PC-3 (cell line): ENCODE results near the gene NADK.

DNA sequence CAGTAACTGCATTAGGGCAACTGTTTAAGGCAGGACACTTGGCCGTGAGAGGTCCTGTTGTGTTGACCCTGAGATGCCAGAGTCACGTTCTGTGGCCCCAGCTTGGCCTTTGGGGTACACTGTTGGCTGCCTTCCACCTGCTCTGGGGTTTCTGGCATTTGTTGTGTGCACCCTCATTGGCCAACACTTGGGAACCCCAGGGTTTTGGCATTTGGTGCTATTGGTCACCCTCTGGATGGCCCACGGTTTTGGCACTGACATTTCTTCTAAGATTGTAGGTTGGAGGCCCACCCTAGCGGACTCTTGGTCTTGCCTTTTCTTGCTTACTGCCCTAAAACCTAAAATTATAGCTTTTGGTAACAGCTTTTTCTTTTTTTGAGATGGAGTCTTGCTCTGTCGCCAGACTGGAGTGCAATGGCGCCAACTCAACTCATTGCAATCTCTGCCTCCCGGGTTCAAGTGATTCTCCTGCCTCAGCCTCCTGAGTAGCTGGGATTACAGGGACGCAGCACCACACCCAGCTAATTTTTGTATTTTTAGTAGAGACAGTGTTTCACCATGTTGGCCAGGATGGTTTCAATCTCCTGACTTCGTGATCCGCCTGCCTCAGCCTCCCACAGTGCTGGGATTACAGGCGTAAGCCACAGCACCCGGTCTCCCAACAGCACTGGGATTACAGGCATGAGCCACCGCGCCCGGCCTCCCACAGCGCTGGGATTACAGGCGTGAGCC lies 9.9 kb upstream of the AURKAIP1 start:
- RAMPAGE, long total RNA, result no peak

GRCh38 chr1:1397759-1399037 lies 937 bp downstream of the CCNL2 start:
- RAMPAGE, long total RNA, result no peak

DNA sequence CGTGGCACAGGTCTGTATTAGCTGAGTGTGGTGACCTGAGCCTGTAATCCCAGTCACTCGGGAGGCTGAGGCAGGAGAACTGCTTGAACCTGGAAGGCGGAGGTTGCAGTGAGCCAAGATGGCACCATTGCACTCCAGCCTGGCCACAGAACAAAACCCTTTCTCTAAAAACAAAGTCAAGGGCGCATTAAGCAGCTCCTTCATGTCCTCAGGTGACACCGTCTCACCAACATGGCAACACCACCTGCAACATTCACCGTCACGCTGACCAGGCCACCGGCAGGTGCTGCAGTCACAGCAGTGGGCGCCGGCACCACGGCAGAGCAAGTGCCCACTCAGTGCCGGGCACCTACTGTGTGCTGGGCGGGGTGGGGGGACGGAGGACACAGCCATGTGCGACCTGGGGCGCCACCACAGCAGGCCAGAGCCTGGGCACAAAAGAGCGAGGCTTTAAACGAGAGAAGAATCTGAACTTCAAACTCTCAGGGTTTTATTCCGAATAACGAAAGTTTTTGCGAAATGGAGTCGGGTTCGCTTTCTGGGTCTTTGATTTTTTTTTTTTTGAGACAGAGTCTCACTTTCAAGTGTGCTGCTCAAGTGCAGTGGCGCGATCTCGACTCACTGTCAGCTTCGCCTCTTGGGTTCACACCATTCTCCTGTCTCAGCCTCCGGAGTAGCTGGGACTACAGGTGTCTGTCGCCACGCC lies 12.2 kb downstream of the ATAD3B start:
- RAMPAGE, long total RNA, result no peak

DNA sequence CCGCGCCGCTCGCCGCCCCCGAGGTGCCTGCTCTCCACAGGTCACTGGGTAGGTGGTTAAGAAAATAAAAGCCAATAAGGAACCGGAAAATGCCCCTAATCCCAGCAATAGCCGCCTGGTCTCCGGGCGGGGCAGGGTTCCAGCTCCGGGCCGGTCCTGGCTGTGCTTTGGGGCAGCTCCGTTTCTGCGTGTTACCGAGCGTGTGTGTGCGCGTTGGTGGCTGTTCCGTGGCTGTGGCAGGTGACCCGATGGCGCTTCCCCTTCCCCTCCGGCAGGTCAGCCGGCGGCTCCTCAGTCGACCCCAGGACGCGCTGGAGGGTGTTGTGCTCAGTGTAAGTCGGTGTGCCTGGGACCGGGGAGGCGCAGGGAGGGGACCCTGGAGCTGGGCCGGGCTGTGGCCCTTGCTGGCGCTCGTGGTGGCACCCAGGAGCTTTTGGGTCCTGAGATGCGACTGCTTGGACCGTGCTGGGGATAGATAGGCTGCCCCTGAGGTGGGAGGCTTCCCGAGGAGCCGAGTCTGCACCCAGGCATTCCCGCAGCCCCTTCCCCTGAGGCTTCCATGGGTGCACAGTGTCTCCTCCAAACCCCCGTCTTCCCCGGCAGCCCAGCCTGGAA lies 11.4 kb downstream of the ATAD3A start:
- RAMPAGE, long total RNA, result no peak

- RAMPAGE, long total RNA, result no peak
These were observed 7.0 kb downstream of the TMEM240 start for GRCh38 chr1:1533225-1533931.

- RAMPAGE, long total RNA, result no peak
These were observed 4.4 kb upstream of the TMEM240 start for GRCh38 chr1:1544806-1545167.

DNA sequence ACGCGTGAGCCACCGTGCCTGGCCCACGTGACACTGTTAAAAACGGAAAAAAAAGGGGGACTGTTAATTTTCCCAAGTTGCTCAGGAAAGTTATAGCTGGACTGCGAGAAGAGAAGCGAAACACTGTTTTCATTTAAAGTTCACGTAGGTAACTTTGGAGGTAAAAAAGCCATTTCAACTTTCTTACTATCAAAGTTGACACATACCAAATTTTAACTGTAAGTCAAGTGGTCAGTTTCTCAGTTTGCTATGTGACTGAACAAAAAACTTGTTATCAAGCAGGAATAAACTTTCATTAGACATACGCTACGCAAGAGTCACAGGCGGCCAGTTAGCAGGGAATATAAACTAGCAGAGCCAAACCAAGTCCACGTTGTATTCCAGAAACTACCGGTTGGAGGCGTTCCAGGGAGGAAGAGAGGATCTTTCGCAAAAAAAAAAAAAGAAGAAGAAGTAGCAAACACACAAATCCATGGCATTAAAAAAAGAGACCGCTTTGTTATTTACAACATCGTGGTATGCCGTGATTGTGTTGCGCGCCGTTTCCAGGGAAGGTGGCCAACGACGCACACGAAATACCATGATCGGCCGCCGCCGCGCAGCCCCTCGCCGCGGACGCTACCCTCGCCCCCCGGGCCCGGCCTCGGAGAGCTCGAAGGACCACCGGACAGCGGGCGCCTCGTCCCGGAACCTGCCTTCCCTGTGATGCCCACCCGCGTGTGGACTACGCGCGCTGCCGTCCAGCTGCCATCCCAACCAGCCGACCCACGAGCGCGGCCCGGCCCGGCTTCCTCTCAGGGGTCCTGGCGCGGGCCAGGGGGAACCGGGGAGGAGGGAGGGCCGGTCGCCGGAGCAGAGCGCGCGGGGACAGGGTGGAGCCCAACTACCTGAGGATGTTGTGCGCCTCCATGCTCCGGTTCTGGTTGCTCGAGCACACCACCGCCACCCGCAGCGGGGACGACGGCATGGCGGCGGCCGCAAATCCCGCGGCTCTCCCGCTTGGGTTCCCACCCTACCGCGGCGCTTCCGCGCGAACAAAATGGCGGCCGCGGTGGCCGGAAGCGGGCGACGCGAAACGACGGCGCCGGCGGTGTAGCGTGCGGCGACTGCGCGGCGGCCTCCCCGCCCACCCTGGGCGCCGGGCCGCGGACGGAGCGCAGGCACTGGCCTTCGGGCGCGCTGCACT lies 679 bp downstream of the SSU72 start:
- RAMPAGE, long total RNA, result no peak

- RAMPAGE, long total RNA, result no peak
These were observed 4.4 kb upstream of the CDK11A start for GRCh38 chr1:1728396-1729080.

DNA sequence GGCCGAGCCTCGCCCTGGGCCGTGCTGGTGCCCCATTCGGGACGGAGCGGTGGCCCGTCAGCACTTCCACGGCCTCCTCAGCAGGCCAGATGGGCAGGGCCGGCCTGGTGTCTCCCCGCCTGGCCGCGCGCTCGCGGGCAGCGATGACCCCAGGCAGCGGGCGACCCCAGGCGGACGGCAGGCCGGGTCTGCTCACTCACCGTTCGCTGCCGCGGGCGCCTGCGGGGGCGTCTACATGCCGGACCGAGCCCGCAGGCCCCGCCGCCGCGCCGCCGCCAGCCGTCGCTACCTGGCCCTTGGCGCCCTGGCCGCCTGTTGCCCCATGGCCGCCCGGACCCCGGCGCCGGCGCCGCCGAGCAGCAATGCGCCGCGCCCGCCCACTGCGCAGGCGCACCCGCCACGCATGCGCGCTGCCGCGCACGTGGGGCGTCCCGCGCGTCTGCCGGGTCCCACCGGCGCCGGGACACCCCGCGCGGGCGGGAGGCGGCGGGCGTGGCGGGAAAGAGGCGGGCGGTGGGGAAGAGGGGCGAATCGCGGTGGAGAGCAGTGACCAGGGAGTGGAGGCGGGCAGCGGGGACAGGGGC lies at the start of gene NADK:
NADK (minus strand) TSS at position 382 of the 584 bp plus-strand sequence.
- RAMPAGE, long total RNA, result no peak

- RAMPAGE, long total RNA, result no peak
These were observed 35.0 kb upstream of the NADK start for GRCh38 chr1:1813177-1813675.

DNA sequence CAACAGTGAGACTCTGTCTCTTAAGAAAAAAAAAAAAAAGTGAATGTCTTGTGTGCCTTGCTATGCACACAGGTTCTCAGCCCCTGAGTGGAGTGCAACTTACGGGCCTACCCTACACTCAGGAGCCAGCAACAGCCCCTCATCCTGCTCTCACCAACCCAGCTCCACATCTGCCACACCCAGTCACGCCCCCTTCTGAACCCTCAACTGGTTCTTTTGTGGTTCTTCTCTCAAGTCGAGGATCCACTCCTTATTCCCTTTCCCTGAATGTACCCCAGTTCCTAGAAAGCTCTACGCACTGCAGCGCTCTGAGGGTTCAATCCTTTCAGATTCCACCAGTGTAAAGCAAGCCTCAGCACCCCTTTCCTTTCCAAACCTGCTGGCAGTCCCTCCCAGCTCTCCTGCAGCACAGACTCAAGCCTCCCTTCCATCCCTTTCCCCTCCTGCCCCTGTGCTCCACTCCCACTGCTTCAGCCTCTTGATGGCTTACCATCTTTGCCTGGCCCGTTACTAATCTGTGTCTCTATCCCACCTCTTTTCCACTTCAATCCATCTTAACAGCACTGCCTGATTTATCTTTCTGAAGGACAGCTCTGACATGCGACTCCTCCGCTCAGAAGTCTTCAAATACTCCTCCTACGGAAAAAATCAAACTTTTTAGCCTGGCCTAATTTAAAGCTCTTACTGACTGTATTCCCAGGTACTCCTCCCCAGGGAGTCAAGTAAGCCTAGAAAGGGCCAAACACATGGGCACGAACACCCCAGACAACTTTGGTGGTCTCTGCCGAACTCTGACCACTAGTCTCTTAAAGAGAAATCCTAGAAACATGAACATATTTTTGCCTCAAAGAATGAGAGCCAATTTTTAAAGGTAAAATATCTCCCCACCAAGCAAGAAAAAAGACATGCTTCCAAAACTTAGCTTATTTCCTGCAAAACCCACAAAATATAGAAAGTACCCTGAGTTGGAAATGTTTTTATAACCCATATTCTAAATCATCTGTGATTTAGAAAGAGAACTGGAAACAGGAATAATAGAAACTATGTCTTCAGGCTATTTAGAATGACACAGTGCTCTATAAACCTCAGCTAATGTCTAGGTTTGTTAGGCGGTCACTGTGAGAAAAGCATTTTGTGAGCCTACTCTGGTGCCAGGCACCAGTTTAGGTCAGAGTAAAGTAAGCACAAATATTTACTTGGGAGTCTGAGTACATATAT lies 37.8 kb downstream of the GNB1 start:
- RAMPAGE, long total RNA, result no peak

- RAMPAGE, long total RNA, result no peak
These were observed 27.5 kb downstream of the GNB1 start for GRCh38 chr1:1863324-1863932.

DNA sequence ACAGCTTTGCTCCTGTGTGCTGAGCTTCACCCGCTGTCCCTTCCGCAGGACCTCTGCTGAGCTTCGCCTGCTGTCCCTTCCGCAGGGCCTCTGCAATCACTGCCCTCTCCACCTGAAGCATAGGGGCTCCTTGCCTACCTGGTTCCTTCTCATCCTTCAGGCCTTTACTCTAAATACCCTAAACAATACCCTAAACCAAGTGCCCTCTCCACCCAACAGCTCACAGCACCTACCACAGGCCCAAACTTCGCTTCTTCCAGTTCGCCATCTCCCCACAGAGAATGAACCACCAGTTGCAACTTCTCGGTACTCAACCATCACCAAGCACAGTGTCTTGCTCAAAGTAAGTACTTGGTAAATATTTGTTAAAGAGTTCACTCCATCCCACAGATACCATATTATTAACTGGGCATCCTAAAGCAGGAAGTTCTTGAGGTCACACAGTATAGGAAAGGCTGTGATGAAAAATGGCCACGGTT lies 18.3 kb downstream of the GNB1 start:
- RAMPAGE, long total RNA, result no peak

DNA sequence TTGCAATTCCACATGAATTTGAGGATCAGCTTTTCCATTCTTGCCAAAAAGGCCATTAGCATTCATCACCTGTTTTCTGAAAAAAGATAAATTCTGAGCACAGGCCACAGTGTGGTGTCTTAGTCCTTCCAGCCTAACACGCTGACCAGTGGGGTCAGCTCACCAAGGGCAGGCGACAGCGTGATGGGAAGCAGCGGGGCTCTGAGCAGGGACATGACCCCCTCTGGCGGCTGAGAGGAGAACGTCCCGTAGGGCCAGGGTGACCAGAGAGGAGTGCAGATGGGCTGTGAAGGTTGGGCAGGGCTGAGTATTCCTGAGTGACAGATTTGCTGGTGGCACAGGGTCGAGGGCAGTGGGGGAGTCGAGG lies 8.9 kb upstream of the CALML6 start:
- RAMPAGE, long total RNA, result no peak

DNA sequence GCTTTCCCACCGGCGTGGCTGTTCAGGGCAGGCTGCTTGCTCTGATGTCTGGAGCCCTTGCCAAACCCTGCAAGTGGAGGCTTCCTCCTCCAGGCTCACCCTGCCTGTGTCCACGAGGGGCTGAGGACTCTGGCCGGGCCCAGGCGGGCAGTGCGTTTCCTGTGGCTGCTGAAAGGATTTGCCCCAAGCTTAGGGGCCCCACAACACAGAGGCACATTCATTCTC lies 24.4 kb upstream of the TMEM52 start:
- RAMPAGE, long total RNA, result no peak

DNA sequence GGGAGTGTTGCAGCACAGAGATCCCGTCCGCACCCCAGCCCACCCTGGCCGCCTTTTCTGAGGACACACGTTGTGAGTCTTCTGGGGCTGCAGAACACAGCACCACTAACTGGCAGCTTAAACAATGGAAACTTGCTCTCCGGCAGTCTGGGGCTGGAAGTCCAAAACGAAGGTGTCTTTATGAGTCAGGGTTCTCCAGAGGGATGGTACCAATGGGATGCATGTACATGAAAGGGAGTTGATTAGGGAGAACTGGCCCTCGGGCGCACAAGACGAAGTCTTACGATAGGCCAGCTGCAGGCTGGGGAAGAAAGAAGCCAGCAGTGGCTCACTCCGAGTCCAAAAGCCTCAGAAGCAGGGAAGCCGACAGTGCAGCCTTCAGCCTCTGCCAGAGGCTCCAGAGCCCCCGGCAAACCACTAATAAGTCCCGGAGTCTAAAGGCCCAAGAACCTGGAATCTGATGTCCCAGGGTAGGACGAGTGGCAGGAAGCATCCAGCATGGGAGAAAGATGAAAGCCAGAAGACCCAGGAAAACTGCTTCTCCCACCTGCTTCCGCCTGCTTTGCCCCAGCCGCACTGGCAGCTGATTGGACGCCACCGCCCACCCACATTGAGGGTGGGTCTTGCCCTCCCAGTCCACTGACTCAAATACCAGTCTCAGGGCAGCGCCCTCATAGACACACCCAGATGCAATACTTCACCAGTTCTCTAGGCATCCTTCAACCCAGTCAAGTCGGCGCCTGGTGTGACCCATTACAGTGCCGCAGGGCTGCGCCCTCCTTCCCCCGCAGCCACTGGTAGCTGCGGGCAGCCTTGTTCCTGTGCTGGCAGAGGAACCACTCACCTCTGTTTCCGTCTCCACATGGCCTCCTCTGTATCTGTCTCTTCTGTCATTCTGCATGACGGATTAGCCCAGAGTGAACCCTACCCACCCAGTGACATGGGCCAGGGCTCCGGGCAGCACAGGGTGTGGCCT lies 57.6 kb downstream of the FAAP20 start:
- RAMPAGE, long total RNA, result no peak

DNA sequence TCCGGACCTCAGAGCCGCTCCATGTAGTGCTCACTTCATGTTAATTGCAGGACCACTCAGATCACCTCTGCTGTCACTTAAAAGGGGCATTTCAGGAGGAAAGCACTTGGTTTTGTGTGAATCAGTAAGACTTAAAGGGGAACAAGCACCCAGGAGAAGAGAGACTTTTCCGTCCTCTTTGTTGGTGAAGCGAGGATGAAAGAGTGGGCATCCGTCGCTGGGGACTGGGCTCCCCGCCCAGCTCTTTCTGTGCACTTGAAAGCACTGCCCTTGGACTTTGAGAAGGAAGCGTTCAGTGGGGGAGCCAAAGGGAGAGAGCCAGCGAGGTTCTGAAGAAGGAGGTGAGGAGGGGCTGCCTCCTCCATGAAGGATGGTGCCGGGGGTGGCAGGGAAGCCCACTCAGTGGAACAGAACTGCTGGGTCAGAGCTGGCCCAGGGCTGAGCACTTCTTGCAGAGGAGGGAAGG lies 56.5 kb downstream of the FAAP20 start:
- RAMPAGE, long total RNA, result no peak

DNA sequence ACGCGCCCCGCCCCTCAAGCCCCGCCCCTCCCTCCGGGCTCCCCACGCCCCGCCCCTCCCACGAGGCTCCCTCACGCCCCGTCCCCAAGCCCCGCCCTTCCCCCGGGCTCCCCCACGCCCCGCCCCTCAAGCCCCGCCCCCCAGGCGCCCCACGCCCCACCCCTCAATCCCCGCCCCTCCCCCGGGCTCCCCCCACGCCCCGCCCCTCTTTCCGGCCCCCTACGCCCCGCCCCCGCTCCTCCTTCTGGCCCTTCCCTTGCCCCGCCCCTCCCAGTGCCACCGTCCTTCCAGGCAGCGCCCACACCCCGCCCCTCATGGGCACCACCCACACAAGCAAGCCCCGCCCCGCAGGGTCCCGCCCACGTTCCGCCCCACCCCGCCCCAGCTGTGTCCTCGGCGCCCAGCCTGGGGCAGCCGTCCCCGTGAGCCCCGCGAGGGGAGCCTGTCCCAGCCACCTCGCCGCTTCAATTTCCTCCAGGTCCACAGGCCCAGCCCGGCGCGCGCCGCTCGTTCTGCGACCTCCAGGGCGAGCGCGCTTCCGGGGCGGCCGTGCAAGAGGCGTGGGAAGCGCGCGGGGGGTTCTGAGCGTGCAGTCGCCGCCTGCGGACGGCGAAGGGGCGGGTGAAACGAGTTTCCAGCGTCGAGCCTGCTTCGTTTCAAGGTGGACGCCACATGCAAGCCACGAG lies 10.5 kb upstream of the FAAP20 start:
- RAMPAGE, long total RNA, result no peak

- RAMPAGE, long total RNA, result no peak
These were observed 11.6 kb upstream of the FAAP20 start for GRCh38 chr1:2206125-2206533.

DNA sequence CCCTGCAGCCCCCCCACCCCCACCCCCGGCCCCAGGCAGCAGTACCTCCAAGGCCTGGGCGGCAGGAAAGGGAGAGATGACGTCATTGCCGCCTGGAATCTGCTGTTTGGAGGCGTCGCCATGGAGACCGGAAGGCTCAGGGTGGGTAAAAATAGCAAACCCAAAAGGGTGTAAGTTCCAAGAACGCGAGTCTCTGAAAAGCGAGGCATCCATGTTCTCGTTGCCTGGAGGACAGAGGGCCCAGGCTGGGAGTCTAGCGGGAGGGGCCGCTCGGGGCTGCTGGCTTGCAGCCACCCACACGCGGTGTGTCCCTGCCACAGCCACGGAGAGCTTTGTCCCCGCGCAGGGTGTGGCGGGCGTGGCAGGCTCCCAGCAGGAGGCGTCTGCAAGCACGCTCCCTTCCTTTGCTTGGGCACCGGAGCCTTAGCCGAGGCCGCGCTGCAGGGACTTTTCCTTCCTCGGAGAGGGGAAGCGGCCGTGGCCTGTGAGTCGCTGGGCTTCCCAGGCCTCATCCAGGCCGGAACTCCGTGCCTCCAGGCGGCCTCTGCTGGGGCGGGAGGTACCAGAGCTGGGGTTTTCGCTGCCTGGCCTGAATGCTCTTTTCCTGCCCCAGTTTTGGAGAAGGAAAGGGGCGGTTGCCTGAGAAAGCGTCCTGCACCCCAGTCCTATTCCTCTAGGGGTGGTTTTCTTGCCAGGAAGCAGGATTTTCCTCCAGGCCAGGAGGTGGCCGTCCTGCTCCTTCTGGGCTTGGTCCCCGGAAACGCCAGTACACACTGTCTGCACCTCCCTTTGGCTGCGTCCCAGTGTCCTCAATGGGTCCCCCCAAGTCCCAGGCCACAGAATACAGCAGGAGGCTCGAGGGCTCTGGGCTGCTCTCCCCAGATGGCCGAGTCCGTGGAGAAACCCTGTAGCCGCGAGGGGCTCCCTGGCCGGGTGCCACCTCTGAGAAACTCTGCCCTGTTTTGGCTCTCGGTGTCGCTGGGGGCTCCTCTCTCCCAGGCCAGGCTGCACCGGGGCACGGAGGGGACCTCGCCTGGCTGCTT lies 15.3 kb upstream of the SKI start:
- RAMPAGE, long total RNA, result no peak